Measurements from ENCODE around the genes DSCAML1, SMIM35, SCN2B, TTC36 and CXCR5.

- PRO-cap = no peak
- RAMPAGE, long total RNA, 2 experiments = no peak in any of the 2 experiments
Measured at GRCh38 chr11:117684562-117685109, 112.4 kb downstream of the DSCAML1 start.

- PRO-cap = no peak
- RAMPAGE, long total RNA, 2 experiments = no peak in any of the 2 experiments
Measured at GRCh38 chr11:117796591-117797531, at the start of gene DSCAML1. Gene DSCAML1 (minus strand): TSS chr11:117797216.

GRCh38 chr11:117879844-117880421 is 3.5 kb upstream of the FXYD6 start:
- PRO-cap = no peak
- RAMPAGE, long total RNA, 2 experiments = no peak in any of the 2 experiments

DNA sequence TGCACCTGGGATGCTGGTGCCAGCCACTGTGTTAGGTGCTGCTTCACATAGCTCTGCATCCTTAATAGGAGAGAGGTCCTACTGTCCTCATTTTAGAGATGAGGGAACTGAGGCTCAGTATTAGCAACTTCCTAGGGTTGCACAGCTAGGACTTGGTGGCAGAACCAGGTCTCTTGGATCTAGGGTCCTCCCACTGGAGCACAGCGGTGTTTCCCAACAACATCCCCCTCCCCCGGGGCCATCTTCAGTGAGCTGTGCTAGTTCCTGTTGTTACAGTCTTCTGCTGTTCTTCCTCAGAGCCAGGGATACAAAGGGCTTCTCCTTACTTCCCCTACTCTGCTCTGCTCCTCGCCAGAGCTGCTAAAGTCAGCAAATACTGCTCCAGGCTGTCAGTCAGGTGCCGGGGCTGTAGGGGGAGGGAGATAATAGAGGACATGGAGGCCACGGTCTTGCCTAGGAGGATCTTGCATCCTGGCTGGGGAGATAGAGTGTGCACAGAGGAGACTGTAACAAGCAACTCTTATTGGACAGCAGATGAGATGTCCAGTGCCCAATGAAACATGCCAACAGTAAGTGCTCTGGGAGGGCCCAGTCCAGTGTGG is 8.1 kb downstream of the IL10RA start:
- PRO-cap = no peak
- RAMPAGE, long total RNA, 2 experiments = no peak in any of the 2 experiments

GRCh38 chr11:117995233-117996015 is 9.2 kb downstream of the IL10RA start:
- PRO-cap = no peak
- RAMPAGE, long total RNA, 2 experiments = no peak in any of the 2 experiments

- PRO-cap = no peak
- RAMPAGE, long total RNA, 2 experiments = no peak in any of the 2 experiments
Measured at GRCh38 chr11:118003060-118003460, 16.9 kb downstream of the IL10RA start.

DNA sequence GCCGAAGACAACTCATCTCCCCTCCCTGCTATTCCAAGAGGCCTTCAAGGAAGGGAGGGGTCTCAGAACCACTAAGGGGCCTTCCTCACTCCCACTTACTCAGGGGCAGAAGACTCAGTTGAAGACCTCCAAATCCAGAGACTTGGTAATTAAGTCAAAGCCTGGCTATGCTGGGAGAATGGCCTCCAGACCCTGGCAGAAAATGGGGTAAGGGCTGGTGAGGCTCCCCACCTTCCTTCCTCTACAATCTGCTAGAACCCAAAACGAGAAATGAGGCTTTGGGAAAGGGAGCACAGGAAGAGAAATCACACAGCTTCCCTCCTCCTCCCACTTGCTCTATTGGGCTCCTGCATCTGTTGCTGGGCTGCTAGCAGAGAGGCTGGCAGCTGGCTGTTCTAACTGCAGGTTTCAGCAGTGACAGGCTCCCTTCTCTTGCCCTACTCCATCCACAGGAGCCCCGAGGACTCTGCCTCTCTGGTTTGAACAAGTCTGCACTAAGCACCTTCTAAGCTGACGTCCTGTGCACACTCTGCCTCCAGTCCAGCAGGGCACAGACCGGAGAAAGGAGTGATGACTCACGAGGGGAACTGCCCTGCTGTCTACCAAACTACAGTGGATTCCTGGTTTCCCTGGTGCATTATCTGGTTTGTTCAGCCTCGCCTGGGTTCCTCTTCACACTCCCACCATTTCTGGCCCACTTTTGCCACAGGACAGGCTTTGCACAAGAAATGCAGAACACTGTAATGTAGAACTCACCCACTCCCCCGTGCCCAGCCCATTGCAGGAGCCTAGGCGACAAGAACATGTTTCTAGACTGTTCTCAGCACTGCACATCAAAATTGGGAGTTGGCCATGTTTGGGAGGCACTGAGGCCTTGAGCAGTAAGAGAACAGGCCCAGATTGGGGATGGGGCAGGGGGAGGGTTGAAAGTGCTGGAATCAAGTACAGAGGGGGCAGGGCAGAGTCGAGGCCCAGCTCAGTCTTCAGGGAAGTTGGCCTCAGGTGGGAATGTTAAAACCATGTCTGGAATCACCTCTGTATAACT is 25.9 kb downstream of the IL10RA start:
- PRO-cap = no peak
- RAMPAGE, long total RNA, 2 experiments = no peak in any of the 2 experiments

- PRO-cap = no peak
- RAMPAGE, long total RNA, 2 experiments = no peak in any of the 2 experiments
Measured at GRCh38 chr11:118086819-118087250, at the start of gene SMIM35. Gene SMIM35 (minus strand): TSS chr11:118086963.

- PRO-cap = no peak
- RAMPAGE, long total RNA, 2 experiments = no peak in any of the 2 experiments
Measured at GRCh38 chr11:118176358-118176774, at the start of gene SCN2B. Gene SCN2B (minus strand): TSS chr11:118176639.

- PRO-cap = no peak
- RAMPAGE, long total RNA, 2 experiments = no peak in any of the 2 experiments
Measured at GRCh38 chr11:118194065-118194398, 17.6 kb upstream of the SCN2B start.

DNA sequence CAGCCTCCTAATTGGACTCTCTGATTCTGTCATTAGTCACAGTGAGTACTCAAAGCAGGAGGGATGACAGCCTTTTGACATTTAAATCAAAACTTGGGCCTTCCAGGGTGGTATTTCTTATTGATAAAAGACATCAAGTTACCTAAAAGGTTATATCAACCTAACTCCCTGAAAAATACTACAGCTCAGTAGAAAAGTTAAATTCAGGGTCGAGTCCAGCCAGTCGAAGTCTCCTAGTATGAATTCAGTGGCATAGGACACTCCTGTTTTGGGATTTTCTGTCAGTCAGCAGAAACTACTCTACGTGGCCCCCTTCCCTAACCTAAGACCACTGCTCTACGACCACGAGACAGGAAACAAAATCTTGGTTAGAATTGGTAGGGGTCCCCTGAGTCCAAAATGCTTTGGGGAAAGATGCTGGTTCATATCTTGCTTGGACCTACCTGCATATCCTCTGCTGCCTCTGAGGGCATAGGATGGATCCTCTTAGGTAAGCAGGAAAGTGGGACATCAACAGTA is 8.2 kb upstream of the JAML start:
- PRO-cap = no peak
- RAMPAGE, long total RNA, 2 experiments = no peak in any of the 2 experiments

DNA sequence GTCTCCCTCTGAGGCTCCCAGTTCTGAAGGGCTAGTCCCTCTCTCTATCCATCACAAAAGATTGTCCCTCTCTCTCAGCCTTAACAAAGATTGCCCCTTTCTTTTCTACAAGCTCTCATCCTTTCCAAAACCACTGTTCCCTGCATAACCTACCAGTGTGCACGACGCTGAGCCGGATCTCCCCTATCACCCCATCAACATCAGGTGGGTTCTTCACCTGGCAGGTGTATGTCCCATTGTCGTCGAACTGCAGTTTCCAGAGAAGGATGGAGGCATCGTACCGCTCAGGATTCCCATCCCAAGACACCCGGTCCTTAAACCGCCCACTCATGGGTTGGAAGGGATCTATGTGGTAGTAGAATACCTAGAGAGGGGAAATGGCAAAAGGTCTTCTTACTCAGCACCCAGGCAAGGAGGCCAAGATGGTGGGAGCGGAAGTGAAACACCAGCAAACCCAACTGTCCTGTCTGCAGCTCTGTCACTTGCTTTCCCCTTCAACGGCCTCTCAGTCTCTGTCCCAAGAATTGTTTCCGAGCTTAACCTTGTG is 1.7 kb downstream of the MPZL2 start:
- PRO-cap = no peak
- RAMPAGE, long total RNA, 2 experiments = no peak in any of the 2 experiments

- PRO-cap = no peak
- RAMPAGE, long total RNA, 2 experiments = no peak in any of the 2 experiments
Measured at GRCh38 chr11:118471505-118471928, 35.2 kb downstream of the KMT2A start.

- PRO-cap = no peak
- RAMPAGE, long total RNA, 2 experiments = no peak in any of the 2 experiments
Measured at GRCh38 chr11:118506045-118506724, 21.1 kb upstream of the TTC36 start.

GRCh38 chr11:118526966-118528089 is at the start of gene TTC36:
Gene TTC36 (plus strand): TSS chr11:118527474.
- PRO-cap = no peak
- RAMPAGE, long total RNA, 2 experiments = start-site peak on the plus strand in 1 of 2 experiments, at chr11:118527328-118527488 at its widest, 26 reads per replicate

GRCh38 chr11:118609782-118610643 is 2.6 kb downstream of the PHLDB1 start:
- PRO-cap = no peak
- RAMPAGE, long total RNA, 2 experiments = no peak in any of the 2 experiments

- PRO-cap = no peak
- RAMPAGE, long total RNA, 2 experiments = no peak in any of the 2 experiments
Measured at GRCh38 chr11:118618632-118619344, 11.4 kb downstream of the PHLDB1 start.

GRCh38 chr11:118691877-118692401 is 12.5 kb upstream of the TREH start:
- PRO-cap = no peak
- RAMPAGE, long total RNA, 2 experiments = no peak in any of the 2 experiments

DNA sequence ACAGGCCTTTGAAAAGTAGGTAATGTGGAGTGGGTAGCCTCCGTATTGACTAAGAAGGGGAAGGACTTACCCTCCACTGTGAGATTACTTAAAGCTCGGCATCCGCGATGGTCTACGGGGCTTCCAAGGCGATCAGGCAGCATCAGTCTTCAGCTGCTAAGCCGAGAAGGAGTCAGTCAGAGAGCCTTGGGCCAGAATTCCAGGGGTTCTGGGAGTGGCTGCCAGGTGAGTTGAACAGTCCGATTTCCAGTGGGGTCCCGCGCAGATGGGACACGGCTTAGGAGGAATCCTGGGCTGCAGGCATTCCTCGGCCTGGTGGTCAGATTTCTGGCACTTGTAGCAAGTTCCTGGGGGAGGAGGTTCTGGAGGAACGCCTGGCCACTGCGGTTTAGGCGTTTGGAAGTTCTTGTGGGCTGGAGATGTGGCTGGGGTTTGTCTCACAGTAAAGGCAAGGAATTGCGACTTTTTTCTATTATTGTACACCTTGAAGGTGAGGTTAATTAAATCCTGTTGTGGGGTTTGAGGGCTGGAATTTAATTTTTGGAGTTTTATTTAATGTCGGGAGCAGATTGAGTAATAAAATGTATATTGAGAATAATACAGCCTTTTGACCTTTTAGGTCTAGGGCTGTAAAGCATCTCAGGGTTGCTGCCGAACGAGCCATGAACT is 40.8 kb upstream of the TREH start:
- PRO-cap = no peak
- RAMPAGE, long total RNA, 2 experiments = no peak in any of the 2 experiments

GRCh38 chr11:118883379-118884406 is at the start of gene CXCR5:
Gene CXCR5 (plus strand): TSS chr11:118883892.
- PRO-cap = no peak
- RAMPAGE, long total RNA, 2 experiments = no peak in any of the 2 experiments